Omental fat pad (tissue), 4 donors: ENCODE measurements around a stretch of chr17.

- PRO-cap: no peak
- RAMPAGE, long total RNA, 4 experiments: no peak in any of the 4 experiments
Observed at GRCh38 chr17:57406703-57407203, 150.4 kb downstream of the MSI2 start.

- PRO-cap: no peak
- RAMPAGE, long total RNA, 4 experiments: no peak in any of the 4 experiments
Observed at GRCh38 chr17:57435686-57436473, 179.6 kb downstream of the MSI2 start.

DNA sequence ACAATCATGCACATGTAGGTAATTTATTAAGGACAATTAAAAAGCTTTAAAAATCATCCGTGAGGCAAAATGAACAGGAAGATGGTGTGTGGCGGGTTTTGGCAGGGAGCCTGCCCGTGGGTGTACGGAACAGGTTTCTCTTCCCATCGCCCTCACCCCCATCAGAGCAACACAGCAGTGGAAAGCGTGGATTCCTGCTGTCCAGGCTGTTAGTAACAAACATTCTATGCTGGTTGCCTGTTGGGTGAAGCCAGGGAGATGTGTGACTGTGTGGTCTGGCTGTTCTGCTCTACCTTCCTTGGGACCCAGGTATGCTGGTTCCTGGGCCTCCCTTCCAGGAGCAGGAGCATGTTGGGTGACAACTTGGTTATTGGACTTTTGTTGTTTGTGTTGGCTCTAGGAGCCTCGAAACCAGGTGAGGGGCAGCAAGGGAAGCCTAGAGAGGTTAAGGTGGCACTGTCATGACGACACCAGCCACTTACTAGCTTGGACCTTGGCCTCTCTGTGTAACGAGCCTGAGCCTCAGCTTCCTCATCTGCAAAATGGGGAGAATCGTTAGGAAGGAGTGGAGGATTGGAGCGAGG lies 192.1 kb downstream of the MSI2 start:
- PRO-cap: no peak
- RAMPAGE, long total RNA, 4 experiments: no peak in any of the 4 experiments

GRCh38 chr17:57527403-57528634 lies 217.3 kb downstream of the CCDC182 start:
- PRO-cap: no peak
- RAMPAGE, long total RNA, 4 experiments: no peak in any of the 4 experiments

- PRO-cap: no peak
- RAMPAGE, long total RNA, 4 experiments: no peak in any of the 4 experiments
Observed at GRCh38 chr17:57531474-57532470, 213.3 kb downstream of the CCDC182 start.

GRCh38 chr17:57549821-57550550 lies 195.1 kb downstream of the CCDC182 start:
- PRO-cap: no peak
- RAMPAGE, long total RNA, 4 experiments: no peak in any of the 4 experiments

DNA sequence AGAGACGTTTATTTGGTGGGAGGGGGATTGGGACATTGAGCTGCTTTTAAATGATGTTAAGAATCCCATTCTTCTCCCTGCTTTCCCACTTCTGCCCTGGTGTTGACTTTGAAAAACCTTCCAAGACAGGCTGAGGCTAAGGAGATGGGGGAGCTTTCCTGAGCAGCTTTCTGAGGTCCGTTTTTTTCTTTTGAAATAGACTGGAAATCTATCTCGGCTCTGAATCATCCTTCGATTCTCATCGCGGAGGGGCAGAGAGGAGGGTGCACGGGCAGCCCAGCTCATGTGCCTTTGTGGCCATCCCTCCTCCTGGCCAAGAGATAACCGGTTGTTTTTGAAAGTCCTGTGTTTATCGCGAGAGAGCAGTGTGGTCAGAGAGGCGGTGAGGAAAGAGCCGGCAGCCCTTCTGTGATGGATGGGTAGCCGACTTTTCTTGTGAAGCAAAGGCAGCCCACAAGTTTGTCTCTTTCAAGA lies 191.6 kb downstream of the CCDC182 start:
- PRO-cap: no peak
- RAMPAGE, long total RNA, 4 experiments: no peak in any of the 4 experiments

- PRO-cap: no peak
- RAMPAGE, long total RNA, 4 experiments: no peak in any of the 4 experiments
Observed at GRCh38 chr17:57579161-57579413, 166.0 kb downstream of the CCDC182 start.

DNA sequence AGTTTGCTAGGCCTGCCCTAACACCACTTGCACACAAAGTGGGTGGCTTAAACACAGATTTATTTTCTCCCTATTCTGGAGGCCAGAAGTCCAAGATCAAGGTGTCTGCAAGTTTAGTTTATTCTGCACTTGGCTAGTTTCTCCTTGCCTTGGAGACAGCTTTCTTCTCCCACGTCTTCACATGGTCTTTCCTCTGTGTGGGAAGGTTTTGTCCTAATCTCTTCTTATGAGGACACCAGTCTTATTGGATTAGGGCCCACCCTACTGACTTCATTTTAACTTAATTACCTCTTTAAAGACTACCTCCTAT lies 3.5 kb upstream of the MRPS23 start:
- PRO-cap: no peak
- RAMPAGE, long total RNA, 4 experiments: no peak in any of the 4 experiments

DNA sequence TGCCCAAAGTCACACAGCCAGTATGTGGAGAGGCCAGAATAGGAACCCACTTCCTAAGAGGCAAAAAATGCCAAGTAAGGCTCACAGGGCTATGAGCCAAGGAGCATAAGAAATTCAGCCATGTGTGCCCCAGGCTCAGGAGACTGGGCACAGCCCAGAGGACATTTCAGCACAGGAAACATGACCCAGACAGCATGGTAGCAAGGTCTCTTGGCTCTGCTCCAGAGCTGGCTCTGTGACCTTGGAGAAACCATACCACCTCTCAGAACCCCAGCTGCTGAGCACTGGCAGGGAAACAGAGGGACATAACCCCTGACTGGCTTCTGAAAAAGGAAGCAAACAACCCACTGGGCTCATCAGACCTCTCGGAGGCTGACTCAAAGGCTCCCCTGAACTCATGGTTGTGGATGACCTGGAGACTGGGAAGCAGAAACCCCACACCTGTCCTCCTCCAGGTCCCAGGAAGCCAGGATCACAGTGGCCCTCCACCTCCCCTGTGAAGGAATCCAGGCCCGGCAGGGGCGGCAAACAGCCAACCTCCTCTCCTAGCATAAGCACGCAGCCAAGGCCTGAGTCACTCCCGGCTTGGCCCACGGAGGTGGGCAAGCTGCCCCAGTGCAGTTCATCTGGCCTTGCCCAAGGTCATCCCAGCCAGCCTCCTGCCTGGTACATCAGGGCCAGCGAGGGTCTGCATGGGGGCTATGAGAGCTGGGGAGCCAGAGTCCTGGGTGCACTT lies 40.5 kb upstream of the MRPS23 start:
- PRO-cap: no peak
- RAMPAGE, long total RNA, 4 experiments: no peak in any of the 4 experiments

- PRO-cap: no peak
- RAMPAGE, long total RNA, 4 experiments: no peak in any of the 4 experiments
Observed at GRCh38 chr17:57903010-57903792, 52.0 kb downstream of the CUEDC1 start.

- PRO-cap: no peak
- RAMPAGE, long total RNA, 4 experiments: no peak in any of the 4 experiments
Observed at GRCh38 chr17:57920849-57921883, 34.0 kb downstream of the CUEDC1 start.

DNA sequence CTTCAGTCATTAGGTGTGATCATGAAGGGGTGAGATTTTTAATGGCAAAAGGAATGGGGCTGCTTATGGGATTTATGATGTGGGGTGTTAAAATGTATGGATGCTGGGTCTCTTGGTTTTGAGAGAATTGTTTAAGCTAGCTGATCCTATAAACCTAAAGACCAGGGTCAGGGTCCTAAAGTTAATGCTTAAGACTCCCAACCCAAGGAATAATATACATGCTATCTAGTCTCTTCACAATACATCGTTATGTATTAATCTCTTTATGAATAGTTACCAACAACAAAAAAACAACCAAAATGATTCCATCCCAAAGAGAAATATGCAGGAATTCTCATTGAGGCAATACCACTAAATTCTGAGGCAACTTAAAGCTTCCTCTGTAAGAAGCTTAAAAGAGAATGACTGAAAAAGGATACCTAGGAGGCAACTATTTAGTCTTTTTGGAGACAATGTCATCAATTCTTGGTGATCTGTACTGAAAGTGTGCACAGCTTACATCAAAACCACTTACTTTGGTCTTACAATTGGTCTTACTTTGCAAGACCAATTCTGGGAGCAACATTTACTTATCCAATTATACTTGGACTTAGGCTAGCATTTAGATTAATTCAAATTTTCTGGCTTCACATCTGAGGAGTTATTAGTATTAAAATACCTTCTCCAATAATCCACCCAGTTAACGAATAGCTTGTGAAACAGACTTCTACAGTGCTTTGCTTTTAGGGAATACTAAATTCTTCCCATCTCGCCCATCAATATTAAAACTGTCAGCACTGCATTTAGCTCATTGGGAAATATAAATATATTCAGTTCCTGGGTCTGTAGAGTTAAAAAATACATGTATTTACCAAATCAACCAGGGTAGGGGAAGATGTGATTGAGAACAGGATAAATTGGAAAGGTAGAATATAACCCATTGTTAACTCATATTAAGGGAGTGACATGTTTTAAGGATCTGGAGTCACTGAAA lies 8.9 kb upstream of the VEZF1 start:
- PRO-cap: no peak
- RAMPAGE, long total RNA, 4 experiments: no peak in any of the 4 experiments

- PRO-cap: no peak
- RAMPAGE, long total RNA, 4 experiments: no peak in any of the 4 experiments
Observed at GRCh38 chr17:57998678-57999313, 8.2 kb downstream of the SRSF1 start.

DNA sequence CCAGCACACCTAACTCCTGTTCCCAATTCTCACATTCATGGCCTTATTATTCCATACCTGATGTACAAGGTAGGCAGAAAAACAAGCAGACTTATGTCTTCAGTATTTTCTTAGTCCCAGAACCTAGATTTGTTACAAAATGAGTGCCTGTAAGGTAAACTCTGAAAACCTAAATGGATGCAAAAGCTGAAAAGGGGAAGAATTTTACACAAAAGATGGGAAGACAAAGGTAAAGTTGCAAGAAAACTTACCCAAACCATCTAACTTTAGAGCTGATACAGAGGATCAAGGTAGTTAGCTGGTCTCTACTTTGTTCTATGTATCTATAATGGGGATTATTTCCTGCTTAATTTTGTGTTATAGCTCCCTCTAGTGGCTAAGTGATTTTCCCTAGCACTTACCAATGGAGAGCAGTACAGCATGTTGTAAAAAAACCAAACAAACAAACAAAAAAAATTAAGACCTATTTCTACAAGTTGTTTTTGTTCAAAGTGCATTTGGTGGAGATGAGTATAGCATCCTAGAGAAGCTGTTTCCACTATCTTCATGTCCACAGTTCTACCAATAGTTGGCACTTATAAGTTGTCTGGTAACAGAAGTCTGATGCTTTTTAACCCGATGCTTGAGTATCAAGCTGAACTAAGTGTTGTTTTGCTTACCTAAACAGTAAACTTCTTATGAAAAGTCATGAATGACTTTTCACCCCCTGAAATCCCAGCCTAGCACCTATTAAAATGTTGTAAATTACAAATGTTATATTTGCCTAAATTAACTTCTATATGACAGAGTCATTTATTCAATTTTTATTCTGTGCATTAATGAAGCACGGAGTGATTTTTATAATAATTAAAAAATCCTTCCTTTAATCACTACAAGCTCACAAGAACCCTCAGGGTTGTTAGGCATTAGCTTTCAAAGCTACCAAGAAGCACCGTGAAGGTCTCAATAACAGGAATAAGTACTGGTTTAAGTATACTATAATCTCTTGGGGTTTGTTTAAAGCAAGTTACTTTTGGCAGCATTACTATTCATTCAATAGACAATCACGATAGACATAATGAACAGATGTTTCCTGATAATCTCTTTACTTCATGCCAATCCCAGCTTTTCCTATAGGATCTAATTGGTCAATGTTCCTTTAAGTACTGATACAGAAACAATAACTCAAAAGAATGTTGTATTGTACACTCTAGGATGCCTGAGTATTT lies 7.3 kb downstream of the SRSF1 start:
- PRO-cap: no peak
- RAMPAGE, long total RNA, 4 experiments: no peak in any of the 4 experiments

DNA sequence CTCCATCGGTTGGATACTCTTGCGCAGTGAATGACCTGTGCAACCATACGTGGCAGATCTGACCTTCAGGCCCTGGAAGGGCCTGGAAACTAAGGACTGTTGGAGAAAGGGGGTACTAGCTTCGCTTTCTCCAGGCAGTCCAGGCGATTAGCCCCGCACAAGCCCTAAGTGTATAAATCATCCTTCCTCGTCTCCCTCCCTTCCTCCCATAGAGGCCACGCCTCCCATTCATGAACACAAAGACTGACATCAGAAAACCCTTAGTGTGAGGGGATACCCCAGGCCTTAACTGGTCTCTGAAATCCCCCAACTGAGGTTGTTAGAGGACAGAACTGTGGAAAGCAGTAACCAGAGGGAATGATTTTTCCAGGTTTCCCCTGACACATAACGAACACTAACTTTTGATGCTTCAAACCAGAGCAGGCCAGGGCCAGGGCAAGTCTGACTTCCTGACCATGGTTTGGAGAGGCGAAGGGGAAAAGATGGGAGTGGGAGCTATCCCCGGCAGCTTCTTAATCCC lies 1.5 kb upstream of the DYNLL2 start:
- PRO-cap: no peak
- RAMPAGE, long total RNA, 4 experiments: no peak in any of the 4 experiments

DNA sequence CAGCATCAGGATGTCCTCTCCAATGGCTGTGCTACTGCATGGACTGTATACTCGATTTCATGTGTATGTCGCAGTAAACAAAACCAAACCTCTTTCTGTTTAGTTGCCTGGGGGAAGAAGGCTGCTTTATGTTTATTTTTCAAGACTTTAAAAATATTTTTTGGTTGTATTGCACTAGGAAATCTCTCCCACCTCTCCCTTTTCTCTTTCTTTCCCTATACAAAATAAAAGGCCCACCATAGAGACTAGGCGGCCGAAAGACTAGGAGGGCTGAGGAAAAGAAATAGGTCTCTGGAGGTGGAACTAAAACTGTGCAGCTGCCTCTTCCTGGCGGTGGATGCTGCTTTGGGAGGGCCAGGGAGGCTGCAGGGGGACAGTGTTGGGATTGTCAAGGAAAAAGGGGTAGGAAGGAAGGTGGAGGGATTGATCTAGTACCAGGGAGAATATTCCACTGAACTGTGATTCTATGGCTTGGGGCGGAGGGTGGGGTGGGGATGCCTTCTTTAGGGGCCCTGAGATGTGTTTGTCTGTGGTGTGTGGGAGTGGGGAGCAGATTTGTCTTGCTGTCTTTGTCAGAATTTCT lies 6.2 kb downstream of the DYNLL2 start:
- PRO-cap: no peak
- RAMPAGE, long total RNA, 4 experiments: no peak in any of the 4 experiments

- PRO-cap: no peak
- RAMPAGE, long total RNA, 4 experiments: no peak in any of the 4 experiments
Observed at GRCh38 chr17:58317363-58317990, 11.1 kb downstream of the TSPOAP1 start.

DNA sequence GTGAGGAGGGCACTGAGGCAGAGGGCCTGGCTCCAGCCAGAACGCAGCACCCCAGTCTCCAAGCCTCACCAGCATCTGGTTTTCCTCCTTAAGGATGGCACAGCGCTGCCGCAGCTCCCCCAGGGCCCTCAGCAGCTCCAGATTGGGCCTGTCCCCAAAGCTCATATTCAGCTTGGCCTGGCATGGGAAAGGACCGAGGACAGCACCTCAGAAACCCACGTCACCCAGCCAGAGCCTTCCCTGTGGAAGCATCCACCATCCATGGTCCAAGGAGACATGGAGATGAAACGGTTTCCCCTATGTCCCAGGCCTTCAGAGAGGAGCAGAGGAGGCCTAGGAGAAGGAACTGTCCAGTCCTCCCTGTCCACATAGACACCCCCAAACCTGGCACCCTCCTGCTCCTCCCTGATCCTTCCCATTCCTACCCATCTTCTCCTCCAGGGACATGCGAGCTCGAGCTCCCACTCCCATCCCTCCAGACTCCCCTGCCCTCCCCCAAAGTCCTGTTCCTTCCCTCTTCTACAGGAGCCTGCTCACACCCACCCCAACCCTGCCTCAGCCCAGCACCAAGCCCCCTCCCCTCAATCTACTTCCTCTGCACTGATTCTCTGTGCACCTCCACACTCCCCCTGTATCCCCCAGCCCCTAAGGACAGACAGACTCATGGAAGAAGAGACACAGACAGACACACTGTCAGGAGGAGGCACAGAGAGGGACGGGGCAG lies 1.8 kb downstream of the TSPOAP1 start:
- PRO-cap: no peak
- RAMPAGE, long total RNA, 4 experiments: no peak in any of the 4 experiments

DNA sequence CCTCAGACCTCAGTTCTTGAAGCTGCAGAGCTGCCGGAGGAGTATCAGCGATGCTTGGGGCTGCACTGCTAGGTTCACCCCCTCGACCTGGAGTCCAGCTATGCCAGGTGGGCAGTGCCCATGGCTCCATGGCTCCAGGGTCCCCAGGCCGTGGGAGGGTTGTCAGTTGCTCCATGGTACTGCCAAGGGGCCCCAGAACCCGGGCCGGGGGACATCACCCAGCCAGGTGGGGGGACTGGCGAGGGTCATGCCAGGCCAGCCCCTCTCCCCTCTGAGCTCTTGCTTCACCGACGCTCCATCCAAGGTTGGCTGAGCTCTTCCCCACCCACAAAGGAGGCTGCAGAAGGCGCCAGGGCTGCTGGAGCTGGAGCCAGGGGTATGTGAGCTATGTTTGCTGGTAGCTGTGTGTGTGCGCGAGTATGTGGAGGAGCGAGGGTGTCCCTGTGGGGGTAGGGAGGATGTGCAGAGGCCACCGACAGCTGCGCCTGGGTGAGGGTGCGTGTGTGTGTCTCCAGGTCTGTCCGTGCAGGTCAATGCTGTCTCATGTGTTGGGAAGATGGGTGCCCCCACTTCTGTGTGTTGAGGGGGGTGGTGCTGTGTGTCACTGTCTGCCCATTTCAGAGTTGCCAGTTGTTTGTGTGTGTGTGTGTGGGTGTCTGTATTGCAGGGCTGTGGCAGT lies 710 bp downstream of the TSPOAP1 start:
- PRO-cap: no peak
- RAMPAGE, long total RNA, 4 experiments: no peak in any of the 4 experiments